Vein endothelial cell (primary cell): ENCODE measurements around a stretch of chr17.

DNA sequence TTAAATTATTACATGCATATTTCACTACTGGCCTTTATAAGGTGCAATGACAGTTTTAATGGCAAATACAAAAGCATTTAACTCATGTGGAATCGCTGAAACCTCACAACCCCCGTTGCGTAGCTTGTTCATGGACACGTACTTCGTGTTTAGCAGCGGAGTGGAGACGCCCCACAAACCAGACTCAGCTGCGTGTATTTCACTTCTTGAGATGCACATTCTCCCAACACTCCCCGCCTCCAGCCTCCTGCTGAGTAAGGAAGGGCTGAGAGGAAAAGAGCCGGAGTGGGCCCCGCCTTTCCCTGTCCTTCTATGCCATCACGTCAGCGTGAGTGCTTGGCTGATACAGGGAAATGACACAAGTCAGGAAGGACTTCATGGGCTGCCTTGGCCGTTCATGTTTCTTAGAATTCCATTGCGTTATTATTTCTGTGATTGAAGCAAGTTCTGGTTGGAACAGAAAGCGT is 68.6 kb upstream of the CBX4 start:
- CAGE, long polyA plus RNA, result no peak

- CAGE, long polyA plus RNA, result no peak
Observed at GRCh38 chr17:79919532-79919906, 80.3 kb upstream of the CBX4 start.

GRCh38 chr17:79919907-79920420 is 80.7 kb upstream of the CBX4 start:
- CAGE, long polyA plus RNA, result no peak

DNA sequence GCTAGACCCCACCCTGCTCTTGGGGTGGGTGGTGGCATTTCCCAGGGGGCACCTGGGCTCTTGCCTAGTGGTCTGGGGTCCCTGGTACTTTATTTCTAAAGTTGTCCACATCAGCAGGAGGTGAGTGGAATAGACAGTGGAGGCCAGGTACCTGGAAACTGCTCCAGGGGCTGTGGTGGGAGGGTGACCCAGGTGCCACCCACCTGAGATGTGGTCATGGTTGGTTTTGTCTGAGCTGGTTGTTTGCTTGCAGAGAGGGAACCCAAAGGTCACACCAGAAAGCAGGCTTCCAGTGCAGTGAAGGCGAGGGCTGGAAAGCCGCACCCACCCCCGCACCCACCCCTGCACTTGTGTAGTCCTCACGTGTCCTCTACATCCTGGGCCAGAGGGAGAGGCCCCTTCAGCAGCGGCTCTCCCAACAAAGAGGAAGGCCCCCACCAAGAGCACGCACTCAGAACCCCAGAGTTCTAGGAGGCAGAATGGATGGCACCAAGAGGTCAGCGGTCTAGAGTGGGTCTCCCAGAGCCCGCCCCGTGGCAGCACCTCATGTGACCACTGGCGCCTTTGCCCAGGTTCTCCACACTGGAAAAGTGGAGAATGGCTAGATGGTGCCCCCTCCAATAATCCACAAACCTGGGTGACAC is 92.6 kb upstream of the CBX4 start:
- CAGE, long polyA plus RNA, result no peak

GRCh38 chr17:79942411-79943576 is 92.9 kb downstream of the TBC1D16 start:
- CAGE, long polyA plus RNA, result no peak

DNA sequence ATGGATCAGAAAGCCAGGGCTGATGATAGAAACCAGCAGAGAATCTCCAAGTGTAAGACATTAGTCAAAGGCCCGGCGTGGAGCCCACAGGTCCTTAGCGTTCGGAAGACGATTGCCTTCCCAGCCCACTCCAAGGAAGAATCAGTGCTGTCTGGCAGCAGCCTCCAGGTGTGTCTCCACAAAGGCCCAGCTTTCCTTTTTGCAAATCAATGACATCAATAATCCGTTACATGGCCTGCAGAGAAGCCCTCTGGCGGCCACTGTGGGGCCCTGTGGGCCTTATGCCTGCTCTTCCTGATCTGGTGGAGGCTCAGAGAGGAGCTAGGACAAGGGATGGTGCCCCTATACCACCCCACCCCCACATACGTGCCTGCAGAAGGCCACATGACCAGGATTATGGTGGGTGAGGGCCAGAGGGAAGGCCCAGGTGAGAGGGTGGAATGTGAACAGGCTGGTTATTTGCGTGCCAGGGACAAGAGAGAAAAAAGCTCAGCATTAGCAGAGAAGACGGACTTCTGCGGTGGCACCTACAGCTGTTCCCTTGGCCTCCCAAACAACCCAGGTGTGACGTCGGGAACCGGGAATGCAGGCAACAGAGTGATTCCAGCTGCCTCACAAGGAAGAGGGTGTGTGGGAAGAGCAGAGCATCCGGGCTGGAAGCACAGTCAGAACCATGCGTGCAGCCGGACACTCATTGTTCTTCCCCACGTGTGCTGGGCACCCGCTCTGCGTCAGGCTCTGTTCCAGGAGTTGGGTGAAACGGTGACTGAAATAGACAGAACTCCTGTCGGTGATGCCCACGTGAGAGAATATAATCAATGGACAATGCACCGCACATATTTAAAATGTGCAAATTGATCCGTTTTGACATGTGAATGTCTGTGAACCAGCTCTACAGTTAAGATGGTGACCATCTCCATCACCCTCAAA is 22.4 kb downstream of the EIF4A3 start:
- CAGE, long polyA plus RNA, result no peak

GRCh38 chr17:80132841-80134152 is 13.6 kb downstream of the EIF4A3 start:
- CAGE, long polyA plus RNA, result no peak

DNA sequence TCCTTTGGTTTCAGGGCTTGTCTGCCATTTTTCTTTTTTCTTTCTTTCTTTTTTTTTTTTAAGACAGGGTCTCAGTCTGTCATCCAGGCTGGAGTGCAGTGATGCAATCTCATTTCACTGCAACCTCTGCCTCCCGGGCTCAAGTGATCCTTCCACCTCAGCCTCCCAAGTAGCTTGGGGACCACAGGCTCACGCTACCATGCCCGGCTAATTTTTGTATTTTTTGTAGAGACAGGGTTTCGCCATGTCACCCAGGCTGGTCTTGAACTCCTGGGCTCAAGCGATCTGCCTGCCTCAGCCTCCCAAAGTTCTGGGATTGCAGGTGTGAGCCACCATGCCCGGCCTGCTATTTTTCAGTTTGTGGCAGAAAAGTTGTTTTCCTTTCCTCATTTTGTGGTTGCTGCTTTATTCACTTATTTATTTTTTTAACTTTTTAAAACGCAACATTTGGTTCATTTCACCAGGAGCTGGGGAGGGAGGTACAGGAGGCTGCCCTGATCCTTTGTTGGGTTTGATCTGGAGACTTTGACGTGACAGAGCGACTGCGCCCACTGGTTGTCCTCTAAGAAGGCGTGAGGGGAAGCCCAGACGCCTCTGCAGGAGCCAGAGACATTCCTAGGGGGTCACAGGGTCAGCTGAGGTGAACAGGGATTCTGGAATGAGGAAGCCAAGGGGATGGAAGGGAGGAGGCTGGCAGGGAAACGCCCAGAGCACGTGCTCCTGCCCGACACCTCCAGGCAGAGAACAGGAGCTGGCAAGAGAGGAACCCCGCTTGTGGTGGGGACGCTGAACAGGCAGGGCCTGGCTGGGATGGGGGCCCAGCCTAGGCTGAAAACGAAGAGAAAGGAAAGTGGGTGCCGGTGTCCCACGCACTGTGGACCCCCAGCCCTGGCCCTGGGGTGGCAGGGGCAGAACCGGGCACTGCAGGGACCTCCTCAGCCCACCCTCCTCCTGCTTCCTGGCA is 5.4 kb downstream of the CARD14 start:
- CAGE, long polyA plus RNA, result no peak

DNA sequence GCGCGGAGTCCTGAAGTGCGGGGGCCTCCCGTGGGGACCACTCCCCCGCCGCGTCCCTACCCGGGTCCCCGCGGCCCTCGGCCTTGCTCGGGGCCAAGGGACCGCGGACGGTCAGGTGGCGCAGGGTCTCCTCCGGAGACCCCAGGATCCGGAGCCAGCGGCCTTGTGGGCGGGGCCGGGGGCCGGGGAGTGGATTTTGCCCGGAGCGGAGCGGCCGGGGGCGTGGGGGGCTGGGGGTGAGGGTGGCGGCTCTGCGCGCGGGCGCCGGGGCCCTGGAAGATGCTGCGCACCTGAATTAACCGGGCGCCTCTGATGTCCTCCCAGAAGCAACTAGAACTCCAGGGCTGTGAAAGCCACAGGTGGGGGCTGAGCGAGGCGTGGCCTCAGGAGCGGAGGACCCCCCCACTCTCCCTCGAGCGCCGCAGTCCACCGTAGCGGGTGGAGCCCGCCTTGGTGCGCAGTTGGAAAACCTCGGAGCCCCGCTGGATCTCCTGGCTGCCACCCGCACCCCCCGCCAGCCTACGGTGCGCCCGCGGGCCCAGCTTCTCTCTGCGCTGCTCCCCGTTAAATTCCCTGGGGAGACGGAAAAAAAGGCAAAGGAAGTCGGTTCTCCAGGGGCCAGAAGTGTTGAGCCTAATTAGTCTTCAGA is 489 bp downstream of the SLC26A11 start:
- CAGE, long polyA plus RNA, result no peak

- CAGE, long polyA plus RNA, result no peak
Observed at GRCh38 chr17:80288524-80288956, 27.9 kb downstream of the RNF213 start.

GRCh38 chr17:80345432-80345784 is 69.6 kb upstream of the ENDOV start:
- CAGE, long polyA plus RNA, result no peak

DNA sequence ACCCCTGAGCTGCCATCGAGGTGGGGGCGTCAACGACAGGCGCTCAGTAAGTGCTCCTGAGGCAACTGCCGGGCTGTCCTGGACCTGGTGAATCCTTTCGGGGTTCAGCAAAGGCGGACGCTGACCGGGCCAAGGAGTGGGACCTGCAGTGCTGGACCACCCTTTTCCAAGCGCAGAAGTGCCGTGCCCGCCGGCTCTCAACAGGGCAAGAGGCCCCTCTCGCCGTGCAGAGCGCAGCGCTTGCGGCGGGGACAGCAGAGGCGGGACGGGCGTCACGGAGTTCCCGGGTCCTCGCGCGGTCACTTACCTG is 390 bp upstream of the ENDOV start:
- CAGE, long polyA plus RNA, result no peak

- CAGE, long polyA plus RNA, result no peak
Observed at GRCh38 chr17:80560181-80560707, 15.6 kb downstream of the RPTOR start.

- CAGE, long polyA plus RNA, result no peak
Observed at GRCh38 chr17:80661339-80661631, 116.6 kb downstream of the RPTOR start.

DNA sequence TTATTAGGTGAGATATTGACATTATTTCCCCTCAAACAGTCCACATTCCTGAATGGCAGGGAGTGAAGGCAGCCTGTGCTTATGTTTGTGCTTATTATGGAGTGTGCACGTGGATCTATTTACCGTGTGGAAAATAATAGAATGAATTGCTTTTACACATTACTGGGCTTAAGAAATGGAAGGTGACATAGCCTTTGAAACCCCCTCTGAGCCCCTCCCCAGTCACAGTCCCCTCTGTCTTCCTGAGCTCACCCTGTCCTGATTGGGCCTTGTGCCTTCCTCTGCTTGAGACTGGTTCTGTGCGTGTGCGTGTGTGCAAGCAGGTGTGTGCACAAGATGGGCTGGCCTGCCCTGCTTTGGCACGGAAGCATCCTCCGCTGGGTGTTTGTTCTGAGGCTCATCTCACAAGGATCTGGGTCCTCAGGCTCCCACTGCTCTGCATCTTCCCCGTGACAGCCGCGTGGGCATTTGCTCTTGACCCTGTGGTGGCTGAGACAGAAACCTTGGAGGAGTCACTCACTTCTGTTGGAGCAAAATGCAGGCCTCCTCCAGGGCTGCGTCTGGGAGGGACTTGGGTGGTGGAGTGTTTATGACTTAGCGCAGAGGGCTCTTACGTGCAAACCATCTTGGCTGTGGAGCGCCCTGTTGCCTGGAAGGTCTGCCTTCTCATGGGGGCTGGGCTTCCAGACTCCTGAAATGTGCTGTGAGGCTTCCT is 119.0 kb downstream of the RPTOR start:
- CAGE, long polyA plus RNA, result no peak

DNA sequence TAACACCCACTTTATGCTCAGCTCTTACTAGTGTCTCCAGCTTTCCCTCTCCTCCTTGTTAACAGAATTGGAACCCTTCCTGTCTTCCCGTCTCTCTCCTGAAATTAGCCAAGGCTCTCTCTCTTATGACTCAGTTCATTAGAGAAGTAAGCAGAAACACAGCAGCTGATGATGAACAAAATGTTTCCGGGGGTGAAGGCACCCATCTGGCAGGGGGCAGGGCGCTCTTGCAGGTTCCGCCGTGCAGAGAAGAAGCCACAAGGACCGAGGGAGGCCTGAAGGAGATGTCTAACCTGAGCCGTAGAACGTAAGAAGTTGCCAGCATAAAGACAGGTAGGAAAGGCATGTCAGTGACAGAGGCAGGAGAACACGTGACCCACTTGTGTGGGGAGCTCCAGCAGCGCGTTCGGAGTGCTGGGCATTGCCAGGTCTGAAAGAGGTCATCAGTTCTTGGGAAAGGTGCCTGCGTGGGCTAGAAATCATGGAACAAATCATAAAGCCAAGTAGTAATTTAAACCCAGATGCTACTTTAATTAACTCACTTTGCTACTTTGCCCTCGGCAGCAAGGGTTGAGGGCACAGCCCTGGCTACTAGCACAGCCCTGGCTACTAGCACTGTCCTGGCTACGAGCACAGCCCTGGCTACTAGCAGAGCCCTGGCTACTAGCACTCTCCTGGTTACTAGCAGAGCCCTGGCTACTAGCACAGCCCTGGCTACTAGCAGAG is 198.6 kb downstream of the RPTOR start:
- CAGE, long polyA plus RNA, result no peak

- CAGE, long polyA plus RNA, result no peak
Observed at GRCh38 chr17:80761361-80761915, 216.8 kb downstream of the RPTOR start.

- CAGE, long polyA plus RNA, result no peak
Observed at GRCh38 chr17:80876846-80877629, 114.6 kb upstream of the CHMP6 start.

DNA sequence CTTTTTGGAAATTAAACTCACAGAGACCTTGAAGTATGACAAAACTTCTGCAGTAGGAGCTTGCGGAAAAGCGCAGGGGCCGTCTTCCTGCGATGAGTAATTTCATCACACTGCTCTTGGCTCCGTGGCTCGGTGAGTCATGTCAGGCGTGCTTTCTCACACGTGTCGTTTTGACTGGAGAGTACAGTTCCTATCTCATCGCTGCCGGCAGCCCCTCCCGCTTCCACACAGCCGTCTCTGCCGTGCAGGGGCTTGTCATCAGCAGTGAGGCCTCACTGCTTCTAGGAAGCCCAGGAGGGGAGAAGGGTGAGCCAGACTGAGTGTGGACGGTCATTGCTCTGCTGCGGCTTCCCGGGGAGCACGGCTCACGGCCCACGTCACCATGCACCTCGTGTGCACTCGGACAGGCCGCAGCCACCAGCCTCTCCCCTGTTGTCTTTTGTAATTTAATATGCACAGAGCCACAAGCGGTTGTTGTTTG is 99.5 kb upstream of the CHMP6 start:
- CAGE, long polyA plus RNA, result no peak

DNA sequence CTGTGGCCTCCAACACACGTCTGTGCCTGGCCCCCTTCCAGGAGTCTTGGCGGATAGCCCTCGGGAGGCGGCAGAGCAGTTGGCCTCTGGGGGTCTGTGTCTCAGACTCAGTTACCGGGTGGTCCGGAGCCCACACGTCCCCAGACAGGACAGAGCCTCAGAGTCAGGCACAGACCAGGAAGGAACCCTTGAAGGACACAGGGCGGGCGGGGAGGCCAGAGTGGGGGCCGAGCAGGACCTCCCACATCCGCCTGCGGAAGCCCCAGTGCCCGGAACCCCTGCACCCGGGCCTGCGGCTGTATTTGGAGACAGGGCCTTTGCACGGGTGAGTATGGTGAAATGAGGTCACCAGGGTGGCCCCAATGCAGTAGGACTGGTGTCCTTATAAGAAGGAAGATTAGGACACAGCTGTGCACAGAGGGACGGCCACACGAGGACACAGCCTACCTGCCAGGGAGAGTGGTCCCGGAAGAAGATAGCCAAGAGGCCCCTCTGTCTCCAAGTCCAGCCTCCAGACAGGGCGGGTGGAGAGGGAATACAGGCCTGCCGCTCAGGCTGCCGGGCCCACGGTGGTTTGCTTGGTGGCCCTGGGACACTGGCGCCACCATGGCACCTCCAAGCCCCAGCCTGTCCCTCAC is 22.3 kb upstream of the CHMP6 start:
- CAGE, long polyA plus RNA, result no peak